Heart (tissue), 3 donors: ENCODE measurements around a stretch of chr13.

GRCh38 chr13:19601735-19602934 lies 31.3 kb upstream of the MPHOSPH8 start:
- RAMPAGE, long total RNA, 2 experiments, result no peak in any of the 2 experiments

- RAMPAGE, long total RNA, 2 experiments, result no peak in any of the 2 experiments
These were observed 62.0 kb downstream of the MPHOSPH8 start for GRCh38 chr13:19695427-19695952.

DNA sequence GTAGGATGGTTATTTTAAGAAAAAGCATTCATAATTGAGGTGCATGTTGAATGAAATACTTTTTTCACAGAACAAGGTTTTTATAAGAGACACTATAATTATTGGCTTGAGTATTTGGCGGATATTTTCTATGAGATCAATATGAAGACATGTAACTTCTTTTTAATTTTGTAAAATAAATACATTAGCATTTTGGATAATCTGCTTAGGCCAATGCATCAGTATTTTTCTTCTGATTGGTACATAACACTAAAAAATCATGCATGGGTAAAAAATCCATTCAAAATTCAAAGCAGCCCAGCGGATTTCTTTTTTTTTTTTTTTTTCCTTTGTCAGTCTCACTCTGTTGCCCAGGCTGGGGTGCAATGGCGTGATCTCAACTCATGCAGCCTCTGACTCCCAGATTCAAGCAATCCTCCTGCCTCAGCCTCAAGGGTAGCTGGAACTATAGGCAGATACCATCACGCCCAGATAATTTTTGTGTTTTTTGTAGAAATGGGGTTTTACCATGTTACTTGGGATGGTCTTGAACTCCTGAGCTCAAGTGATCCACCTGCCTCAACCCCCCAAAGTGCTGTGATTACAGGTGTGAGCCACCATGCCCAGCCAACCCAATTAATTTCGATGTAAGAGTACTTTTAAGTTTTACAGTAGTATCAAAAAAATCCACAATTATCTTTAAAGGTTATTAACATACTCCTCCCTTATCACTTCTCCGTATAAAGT lies 68.4 kb downstream of the PSPC1 start:
- RAMPAGE, long total RNA, 2 experiments, result no peak in any of the 2 experiments

GRCh38 chr13:19845610-19846276 lies 17.7 kb downstream of the ZMYM5 start:
- RAMPAGE, long total RNA, 2 experiments, result no peak in any of the 2 experiments

- RAMPAGE, long total RNA, 2 experiments, result no peak in any of the 2 experiments
These were observed 517 bp upstream of the ZMYM2 start for GRCh38 chr13:19957767-19958653.

GRCh38 chr13:19970160-19971071 lies 11.9 kb downstream of the ZMYM2 start:
- RAMPAGE, long total RNA, 2 experiments, result no peak in any of the 2 experiments

- RAMPAGE, long total RNA, 2 experiments, result start-site peak on the plus strand in 1 of 2 experiments, at chr13:20126694-20126725 at its widest, 14 reads per replicate
These were observed 34.3 kb downstream of the GJA3 start for GRCh38 chr13:20126528-20126894.

- RAMPAGE, long total RNA, 2 experiments, result no peak in any of the 2 experiments
These were observed 23.2 kb downstream of the GJA3 start for GRCh38 chr13:20137653-20138027.

DNA sequence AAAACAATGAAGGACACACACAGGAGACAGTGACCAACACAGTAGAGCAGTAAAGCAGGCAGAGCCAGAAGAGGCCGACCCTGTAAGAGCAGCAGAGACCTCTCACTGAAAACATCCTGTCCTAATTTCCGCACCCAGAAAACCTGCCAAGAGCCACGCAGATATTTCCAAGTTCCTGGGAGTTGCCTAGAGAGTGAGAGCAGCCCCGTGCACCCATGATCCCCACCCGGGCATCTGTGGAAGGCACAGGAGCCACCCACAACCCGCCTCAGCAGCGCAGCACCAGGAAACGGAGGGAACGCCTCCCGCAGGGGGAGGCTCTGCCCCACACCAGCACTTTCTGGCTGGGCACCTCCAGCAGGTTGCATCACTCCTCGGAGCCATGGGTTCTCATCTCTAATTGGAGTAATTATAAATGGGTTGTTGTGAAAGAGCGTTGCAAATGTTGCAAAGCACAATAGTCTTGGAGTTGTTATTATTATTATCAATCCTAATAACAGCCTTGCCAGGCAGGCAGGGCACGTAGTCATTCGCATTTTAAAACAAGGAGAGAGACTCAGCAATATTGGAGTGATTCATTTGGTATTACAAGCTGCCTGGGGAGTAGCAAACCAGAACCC lies 108.5 kb upstream of the GJB6 start:
- RAMPAGE, long total RNA, 2 experiments, result no peak in any of the 2 experiments

DNA sequence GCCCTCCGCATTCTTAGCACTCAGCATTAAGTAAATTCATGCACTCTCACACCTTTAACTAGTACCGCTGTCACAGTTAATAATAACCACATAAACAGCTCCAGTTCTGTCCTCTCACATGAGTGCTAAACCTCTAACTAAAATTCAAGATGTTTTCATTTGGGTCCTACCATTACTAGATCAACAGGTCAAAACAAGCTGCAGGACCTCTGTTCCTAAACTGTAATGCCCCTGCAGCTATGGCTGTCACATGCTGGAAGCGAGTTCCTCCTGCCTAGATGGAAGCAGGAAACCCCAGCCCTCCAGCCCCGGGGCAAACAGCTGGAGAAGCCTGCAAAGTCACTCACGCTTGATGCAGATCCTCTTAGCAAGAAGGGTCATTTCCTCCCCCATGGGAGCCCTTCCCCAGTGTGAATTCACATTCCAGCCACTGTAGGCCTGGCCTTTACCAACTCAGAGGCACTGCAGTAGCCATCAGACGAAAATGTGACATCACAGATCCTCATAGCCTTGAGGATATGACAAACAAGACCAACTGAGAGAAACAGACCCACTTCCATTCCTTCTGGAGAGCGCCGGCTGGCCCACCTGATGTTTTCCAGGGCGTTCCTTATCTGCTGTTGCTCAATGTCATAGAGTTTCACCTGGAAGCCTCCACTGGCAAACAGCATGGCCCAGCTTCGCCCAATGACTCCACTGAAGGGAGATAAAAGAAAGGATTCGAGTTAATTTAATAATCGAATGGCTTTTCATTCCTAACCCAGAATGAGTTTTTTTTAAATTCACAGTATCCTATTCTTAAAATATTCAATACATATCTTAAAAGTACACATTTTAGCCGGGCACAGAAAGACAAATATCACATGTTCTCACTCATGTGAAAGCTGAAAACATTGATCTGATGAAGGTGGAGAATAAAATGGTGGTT lies 13.5 kb downstream of the CRYL1 start:
- RAMPAGE, long total RNA, 2 experiments, result no peak in any of the 2 experiments

DNA sequence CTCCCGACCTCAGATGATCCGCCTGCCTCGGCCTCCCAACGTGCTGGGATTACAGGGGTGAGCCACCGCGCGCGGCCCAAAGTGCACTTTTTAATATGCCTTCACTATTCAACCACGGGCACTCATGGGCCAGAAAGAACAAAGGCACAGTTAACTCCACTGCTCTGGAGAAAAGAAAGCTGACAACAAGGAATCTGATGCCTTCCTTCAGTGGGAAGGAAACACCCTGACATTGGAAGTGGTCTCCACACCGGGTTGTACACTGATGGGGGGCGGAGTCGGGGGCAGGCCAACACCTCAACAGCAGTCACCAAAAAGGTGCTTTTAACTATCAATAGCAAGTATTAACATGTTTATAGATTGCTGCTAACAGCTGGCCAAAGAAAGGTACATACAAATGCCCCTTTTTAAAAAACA lies 1.0 kb downstream of the CRYL1 start:
- RAMPAGE, long total RNA, 2 experiments, result no peak in any of the 2 experiments

DNA sequence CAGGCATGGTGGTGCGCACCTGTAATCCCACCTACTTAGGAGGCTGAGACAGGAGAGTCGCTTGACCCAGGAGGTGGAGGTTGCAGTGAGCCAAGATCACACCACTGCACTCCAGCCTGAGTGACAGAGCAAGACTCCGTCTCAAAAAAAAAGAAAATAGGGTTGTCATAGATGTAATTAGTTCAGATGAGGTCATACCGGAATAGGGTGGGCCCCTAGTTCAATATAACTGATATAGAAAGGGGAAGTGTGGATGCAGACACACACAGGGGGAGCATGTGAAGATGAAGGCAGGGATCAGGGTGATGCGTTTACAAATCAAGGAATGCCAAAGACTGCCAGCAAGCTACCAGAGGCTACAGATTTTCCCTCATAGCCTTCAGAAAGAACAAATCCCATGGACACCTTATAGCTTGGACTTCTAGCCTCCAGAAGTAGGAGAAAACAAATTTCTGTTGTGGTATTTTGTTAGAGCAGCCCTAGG lies 24.3 kb upstream of the EEF1AKMT1 start:
- RAMPAGE, long total RNA, 2 experiments, result no peak in any of the 2 experiments

- RAMPAGE, long total RNA, 2 experiments, result no peak in any of the 2 experiments
These were observed 43.5 kb upstream of the XPO4 start for GRCh38 chr13:20945944-20946516.

DNA sequence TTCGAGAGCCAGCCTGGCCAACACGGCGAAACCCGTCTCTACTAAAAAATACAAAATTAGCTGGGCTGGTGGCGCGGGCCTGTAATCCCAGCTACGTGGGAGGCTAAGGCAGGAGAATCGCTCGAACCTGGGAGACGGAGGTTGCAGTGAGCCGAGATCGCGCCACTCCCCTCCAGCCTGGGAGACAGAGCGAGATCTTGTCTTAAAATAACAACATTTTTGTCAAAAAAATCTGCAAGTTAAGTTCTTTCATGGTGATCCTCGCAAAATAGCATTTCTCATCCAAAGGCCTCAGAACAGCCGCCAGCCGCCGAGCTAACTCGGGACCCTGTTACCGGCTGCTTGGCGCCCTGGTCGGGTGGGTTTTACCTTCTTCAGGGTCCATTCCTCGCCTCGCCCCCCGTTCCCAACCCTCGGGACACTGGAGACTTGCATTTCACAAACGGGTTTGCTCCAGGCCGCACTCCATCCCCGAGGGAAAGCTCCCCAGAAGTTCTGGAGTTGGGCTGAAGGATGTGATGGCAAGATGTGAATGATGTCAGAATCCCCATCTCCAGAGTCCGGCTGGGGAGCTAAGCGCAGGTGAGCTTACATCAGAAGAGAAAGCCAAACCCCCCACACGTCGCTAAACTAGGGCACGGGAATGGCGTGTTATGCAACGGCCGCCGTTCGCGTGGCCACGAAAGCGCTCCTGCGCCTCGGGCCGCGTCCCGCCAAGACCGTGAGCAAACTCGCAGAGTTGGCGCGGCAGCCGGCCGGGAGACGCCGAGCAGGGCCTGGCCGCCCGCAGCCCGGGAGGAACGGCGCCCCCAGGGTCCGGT lies 1.4 kb downstream of the LATS2 start:
- RAMPAGE, long total RNA, 2 experiments, result no peak in any of the 2 experiments

DNA sequence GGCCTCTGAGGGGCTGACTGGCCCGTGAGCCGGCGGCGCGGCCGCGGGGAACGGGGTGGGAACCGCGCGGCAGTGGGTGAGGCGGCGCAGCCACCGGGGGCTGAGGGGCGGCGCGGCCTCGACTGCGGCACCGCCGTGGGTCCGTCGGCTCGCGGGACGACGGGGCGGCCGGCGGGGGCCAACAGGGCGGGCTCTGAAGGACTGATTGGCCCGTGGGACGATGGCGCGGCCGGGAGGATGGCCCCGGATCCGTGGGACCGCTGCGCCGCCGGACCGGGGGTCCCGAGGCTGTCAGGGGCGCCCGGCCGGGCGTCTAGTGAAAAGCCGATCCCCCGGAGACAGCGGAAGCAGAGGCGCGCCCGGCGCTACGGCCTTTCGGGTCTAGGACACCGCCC lies 807 bp downstream of the LATS2 start:
- RAMPAGE, long total RNA, 2 experiments, result no peak in any of the 2 experiments

DNA sequence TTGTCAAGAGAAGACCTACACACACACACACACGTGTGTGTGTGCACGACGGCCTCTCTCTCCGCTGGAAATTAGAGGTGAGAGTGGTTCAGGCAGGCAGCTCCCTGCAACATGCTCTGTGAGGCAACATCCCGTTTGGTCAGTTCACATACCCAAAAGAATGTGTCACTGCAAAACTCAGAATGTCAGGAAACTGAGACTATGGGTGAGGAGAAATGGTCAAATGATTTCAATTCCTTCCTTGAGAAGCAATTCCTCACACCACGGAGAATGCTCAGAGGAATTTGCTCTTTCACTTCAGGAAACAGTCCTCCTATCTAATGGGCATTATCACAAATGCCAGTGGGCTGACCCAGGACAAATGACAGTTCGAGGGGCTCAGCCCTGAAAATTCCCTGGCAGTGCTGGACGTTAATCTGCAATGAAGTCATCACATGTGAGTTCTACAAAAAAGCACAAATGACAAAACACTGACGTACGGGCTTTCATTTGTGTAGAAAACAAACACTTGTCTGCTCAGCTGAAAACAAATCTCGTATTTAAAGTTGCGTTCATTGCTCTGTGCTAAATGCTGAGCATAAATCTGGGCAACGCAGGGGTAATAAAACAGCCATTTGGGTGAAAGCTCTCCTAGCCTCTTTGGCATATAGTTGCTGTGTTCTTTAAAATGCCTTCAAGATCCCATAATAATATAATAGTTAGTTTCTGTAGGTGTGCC lies 18.5 kb upstream of the LATS2 start:
- RAMPAGE, long total RNA, 2 experiments, result no peak in any of the 2 experiments

GRCh38 chr13:21318850-21319321 lies 140.2 kb downstream of the ZDHHC20 start:
- RAMPAGE, long total RNA, 2 experiments, result no peak in any of the 2 experiments

DNA sequence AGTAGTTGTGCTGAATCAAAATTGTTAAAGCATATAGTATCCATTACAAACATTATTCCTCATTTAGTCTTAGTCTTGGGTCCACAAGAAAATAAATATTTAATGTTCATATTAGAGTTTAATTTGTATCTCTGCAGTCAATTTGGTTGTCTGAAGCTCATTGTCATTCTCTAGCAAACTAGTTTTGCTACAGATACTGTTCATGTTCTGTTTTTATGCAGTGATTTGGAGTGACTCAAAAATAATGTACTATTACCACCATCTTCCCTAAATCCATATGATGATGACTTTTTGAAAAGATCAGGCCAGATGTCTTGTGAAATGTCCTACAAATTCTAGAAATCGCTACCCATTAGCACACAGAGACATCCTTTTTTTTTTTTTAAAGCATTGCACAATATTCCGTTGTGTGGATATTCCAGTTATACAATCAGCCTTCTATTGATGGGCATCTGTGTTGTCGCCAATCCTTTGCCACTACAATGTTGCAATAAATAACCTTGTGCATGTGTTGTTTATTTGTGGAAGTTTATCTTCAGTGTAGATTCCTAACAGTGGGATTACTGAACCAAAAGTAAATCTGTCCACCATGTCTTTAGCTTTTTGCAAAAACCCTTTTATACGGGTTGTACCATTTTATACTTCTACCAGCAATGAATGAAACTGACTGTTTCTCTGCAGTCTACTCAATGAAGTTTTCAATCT lies 24.5 kb downstream of the ZDHHC20 start:
- RAMPAGE, long total RNA, 2 experiments, result no peak in any of the 2 experiments

- RAMPAGE, long total RNA, 2 experiments, result no peak in any of the 2 experiments
These were observed 16.0 kb downstream of the ZDHHC20 start for GRCh38 chr13:21442880-21443796.

DNA sequence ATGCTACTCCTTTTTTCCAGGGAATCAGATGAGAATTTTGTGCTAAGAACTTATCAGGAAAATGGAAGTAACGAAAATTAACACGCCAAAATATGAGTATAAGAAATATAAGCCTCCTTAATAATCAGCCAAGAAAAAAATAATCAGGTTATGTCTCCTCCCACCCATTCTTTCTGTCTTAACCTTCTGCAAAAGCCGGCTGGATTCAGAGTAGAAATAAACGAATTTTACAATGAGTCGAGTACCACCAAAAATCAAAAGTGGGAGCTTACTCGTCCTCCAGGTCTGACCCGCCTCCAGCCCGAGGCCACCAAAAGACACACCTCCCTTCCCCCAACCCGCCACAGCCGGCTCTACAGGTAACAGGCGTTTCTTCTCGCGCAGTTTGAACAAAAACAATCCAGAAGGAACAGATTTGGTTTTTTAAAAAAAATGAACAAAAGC lies 841 bp downstream of the ZDHHC20 start:
- RAMPAGE, long total RNA, 2 experiments, result no peak in any of the 2 experiments